Measurements from ENCODE around the genes OSCAR and TFPT.

- PRO-cap = no peak
These were observed 15.7 kb downstream of the ZNF331 start for GRCh38 chr19:53553402-53554327.

- PRO-cap = no peak
These were observed 41.1 kb downstream of the ZNF331 start for GRCh38 chr19:53579079-53579410.

- PRO-cap = no peak
These were observed 9.9 kb upstream of the DPRX start for GRCh38 chr19:53621704-53622503.

- PRO-cap = bidirectional peak, plus-strand start at chr19:53810109, minus-strand start at chr19:53809958
These were observed 14.3 kb downstream of the NLRP12 start for GRCh38 chr19:53809810-53810304.

GRCh38 chr19:53844886-53845145 is 20.7 kb upstream of the NLRP12 start:
- PRO-cap = no peak

DNA sequence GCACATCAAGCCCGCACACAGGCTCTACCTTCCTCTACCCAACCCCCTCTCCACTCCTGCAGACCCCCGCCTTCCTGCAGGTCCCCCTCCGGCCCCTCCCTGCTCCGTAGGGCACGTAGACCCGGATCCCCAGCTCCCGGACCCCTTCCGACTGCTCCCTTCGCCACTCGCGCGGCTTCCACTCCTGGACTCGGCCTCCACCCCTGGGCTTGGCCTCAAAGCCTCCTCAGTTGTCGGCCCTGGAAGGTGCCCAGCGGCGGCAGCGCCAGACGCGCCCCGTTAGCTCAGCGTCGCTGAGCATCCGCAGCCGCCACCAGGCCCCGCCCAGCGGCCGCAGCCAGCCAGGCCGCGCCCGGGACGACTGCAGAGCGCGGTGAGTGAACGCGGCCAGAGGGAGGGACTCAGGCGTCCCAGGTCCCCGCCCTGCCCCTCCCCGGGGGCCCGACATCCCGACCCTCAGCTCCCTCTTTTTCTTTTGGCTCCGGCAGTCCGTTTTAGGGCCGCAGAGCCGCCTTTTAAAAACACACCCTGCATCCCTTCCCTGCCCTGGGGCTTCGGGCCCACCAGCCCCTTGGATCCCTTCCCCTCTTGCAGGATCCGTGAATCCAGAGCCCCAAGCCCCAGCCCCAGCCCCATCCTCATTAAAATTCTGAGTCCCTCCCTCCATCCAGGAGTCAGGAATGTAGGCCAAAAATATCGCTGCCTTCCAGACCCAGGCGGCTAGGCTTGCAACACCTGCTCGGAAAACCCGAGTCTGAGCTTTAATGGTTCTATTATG is 1.4 kb upstream of the MYADM start:
- PRO-cap = bidirectional peak, plus-strand start at position 366 of the sequence, minus-strand start at position 192 of the sequence

- PRO-cap = no peak
These were observed 4.7 kb upstream of the PRKCG start for GRCh38 chr19:53877005-53878040.

- PRO-cap = no peak
These were observed 6.7 kb upstream of the CACNG6 start for GRCh38 chr19:53984762-53985195.

- PRO-cap = no peak
These were observed at the start of gene OSCAR for GRCh38 chr19:54100542-54101088. OSCAR (minus strand) TSS chr19:54100803.

- PRO-cap = bidirectional peak, plus-strand start at chr19:54115358, minus-strand start at chr19:54115321; bidirectional peak, plus-strand start at chr19:54115771, minus-strand start at chr19:54115644
These were observed at the start of gene TFPT for GRCh38 chr19:54114773-54116003. TFPT (minus strand) TSS chr19:54115657.

GRCh38 chr19:54136486-54137559 is 739 bp upstream of the CNOT3 start:
- PRO-cap = unidirectional peak, minus-strand start at chr19:54136991

DNA sequence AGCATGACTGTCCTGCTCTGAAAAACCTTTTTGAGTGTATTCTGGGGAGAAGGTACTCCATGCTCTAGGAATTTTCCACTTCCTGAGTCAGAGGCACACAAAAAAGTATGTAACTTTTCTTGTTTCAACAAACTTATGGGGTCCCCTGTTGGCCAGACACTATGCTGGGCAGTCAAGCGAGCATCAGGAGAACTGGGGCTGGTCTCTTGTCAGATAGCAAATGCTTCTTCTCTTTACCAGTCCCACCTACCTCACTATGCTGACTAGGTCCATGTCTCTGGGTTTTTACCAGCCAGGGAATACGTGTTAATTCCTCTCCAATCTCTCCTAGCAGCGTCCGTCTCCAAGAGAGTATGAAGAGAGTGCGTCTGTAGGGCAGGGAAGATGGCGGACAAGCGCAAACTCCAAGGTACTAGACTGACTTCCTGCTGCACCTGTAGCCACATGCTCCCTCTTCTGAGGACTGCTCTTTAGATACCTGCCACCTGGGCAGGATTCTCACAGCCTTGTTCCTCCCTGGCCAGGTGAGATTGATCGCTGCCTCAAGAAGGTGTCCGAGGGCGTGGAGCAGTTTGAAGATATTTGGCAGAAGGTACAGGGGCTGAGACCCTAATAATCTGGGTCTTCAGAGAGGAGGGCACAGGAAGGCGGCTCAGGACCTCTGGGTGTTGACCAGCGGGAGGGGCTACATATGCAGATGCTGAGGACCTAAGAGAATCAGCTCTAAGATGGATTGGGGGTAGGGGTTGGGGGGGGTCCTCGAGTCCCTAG is 5.2 kb downstream of the CNOT3 start:
- PRO-cap = no peak

GRCh38 chr19:54143896-54144375 is 6.4 kb downstream of the CNOT3 start:
- PRO-cap = no peak

- PRO-cap = no peak
These were observed 926 bp upstream of the LENG1 start for GRCh38 chr19:54160441-54160853.

DNA sequence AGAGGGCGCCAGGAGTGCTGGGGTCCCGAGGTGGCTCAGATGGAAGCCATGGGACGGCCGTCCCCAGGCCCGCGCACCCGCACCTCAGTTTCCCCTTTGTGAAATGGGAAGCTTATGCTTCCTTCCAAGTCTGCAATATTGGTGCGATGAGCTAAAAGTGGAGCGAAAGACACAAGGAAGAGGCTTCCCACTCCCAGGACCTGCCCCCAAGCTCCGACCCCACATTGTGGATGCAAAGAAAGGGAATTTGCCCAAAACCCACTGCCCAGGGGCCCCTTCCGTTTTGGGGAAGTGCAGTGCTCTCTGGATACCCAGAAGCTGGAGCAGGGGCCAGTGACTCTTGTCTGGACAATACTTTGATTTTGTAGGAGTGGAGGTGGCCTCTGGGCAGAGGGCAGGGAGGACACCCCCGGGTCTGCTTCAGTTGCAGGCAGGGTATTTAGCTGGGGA is 545 bp upstream of the TMC4 start:
- PRO-cap = no peak

DNA sequence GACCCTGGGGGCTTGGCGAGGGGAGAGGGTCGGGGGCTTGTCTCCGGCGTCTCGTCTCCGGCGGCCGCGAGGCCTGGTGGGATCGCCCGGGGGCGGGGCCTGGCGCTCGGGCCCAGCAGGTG is 148 bp upstream of the TSEN34 start:
- PRO-cap = bidirectional peak, plus-strand start outside the sequence, minus-strand start at position 75 of the sequence

- PRO-cap = no peak
These were observed 6.3 kb downstream of the LILRB5 start for GRCh38 chr19:54250600-54251323.

DNA sequence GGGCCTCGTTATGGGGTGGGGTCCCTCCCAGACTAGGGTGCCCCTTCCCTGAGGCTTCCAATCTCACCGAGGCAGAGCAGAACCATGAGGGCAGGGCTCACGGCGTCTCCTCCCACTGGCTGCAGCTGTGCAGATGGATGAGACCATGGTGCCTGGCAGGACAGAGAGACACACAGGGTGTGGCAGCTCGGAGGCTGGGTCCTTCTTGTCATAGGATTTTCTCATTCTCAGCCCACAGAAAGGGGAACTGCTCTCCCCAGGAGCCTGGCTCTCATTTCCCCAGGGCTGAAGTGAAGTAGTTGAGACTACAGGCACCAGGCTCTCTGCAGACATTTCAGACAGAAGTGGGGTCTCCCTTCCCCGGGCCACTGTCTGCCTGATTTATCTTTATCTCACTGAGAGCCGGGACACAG is 490 bp downstream of the LILRA5 start:
- PRO-cap = no peak

GRCh38 chr19:54459104-54460441 is 4.0 kb downstream of the LENG9 start:
- PRO-cap = no peak

DNA sequence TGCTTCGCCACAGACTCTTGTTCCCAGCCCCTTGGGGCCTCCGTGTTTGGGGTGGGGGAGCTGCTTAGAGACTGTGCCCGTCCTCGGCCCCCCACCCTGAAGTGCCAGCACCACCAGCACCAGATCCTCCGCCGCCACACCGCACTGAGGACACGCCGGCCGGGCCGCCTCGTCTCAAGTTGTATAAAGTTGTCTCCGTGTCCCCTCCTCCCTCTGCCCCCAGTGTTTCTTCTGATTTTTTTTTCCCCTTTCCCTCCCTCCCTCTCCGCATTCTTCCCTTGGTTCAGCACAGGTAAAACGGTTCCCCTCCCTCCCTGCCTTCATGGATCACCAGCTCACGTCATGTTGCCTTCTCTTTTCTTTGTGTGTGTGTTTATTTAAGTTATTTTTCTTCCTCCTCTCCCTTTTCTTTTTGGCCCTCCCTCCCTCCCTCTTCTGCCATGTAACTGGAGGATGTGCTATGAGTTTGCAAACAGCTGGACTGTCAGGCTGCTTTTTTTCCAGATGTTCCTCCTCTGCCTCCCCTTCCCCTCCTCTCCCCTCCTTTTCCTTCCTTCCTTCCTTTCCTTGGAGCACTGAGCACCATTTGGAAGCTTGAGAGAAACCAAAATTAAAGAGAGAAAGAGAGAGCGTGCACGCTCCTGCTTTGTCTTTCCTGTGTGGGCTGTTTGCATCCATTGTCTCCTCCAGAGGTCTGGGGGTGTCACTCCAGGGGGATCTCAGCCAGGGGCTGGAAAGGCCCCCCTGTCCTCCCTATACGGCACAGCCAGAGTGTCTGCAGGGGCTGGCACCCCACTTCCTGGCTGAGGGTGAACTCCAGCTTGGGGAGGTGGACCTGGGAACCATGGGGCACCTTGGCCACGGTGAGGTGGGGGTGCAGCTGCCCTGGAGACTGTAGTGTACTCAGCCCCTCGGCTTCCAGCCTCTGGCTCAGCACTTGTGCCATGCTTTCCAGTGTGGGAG is 1.9 kb downstream of the LENG9 start:
- PRO-cap = no peak

Data from cardiac septum (tissue), 1 donor.